CMK (cell line): Measurements from ENCODE around the genes NEU4, PDCD1 and FAM240C.

GRCh38 chr2:241767842-241769005 lies 8.4 kb upstream of the GAL3ST2 start:
- RRBS, result 94% methylated on average over 7 of the region's 53 CpGs

DNA sequence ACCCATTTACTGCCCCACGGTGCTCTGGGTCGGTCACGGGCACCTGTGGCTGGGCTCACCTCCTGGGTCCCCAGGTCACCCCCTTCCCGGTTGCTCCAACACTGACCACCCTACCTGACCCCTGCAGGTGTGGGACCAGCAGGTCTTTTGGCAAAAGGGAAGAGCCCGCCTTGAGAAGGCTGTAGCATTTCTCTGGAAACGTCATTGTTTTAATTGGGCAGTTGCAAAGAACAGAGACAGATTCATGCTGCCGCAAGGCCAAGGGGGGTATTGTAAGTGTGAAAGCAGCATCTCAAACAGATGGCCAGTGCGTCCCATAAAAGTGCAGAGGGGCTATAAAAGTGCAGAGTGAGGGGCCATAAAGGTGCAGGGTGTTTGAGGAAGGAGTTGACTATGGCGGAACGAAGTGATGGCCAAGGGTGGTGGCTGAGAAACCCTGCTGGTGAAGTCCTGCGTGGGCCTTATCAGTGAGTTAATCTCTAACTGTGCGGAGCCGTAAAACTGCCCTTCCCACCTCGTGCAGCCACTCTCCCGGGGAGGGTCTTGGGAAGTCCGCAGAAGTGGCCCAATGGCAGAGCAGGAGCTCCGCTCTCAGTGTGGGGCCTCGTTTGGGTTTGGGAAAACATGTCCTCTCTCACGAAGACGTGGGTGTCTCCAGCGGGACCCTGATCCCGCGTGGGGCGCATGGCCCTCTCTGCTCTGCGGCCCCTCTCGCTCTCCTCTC lies 13.7 kb upstream of the NEU4 start:
- RRBS, result no CpG with 5 or more reads among the region's 26 CpGs

GRCh38 chr2:241808603-241809377 lies at the start of gene NEU4:
NEU4 (plus strand) TSS chr2:241809193.
- RRBS, result no CpG with 5 or more reads among the region's 33 CpGs

- RRBS, result no CpG with 5 or more reads among the region's 13 CpGs
Measured at GRCh38 chr2:241854697-241855282, 3.9 kb downstream of the PDCD1 start.

DNA sequence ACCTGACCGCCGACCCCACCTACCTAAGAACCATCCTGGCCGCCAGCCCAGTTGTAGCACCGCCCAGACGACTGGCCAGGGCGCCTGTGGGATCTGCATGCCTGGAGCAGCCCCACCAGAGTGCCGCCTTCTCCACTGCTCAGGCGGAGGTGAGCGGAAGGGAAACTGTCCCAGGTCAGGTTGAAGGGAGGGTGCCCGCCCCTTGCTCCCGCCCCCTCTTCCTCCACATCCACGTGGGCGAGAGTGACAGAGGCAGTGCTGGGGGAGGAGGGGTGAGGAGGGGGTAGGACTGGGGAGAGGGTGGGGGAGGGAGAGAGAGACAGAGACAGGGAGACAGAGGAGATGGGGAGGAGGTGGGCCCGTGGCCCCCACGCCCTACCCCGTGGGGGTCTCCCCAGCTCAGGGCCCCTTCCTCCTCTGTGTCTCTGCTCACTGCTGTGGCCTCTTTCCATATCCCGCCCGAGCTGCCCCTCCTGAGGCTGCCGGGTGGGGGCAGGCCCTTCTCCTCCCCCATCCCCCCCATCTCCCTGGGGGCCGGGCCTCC lies at the start of gene PDCD1:
TSS of gene PDCD1 (minus strand) at position 155 of the 544 bp plus-strand sequence.
- RRBS, result 30% methylated on average over 2 of the region's 20 CpGs

DNA sequence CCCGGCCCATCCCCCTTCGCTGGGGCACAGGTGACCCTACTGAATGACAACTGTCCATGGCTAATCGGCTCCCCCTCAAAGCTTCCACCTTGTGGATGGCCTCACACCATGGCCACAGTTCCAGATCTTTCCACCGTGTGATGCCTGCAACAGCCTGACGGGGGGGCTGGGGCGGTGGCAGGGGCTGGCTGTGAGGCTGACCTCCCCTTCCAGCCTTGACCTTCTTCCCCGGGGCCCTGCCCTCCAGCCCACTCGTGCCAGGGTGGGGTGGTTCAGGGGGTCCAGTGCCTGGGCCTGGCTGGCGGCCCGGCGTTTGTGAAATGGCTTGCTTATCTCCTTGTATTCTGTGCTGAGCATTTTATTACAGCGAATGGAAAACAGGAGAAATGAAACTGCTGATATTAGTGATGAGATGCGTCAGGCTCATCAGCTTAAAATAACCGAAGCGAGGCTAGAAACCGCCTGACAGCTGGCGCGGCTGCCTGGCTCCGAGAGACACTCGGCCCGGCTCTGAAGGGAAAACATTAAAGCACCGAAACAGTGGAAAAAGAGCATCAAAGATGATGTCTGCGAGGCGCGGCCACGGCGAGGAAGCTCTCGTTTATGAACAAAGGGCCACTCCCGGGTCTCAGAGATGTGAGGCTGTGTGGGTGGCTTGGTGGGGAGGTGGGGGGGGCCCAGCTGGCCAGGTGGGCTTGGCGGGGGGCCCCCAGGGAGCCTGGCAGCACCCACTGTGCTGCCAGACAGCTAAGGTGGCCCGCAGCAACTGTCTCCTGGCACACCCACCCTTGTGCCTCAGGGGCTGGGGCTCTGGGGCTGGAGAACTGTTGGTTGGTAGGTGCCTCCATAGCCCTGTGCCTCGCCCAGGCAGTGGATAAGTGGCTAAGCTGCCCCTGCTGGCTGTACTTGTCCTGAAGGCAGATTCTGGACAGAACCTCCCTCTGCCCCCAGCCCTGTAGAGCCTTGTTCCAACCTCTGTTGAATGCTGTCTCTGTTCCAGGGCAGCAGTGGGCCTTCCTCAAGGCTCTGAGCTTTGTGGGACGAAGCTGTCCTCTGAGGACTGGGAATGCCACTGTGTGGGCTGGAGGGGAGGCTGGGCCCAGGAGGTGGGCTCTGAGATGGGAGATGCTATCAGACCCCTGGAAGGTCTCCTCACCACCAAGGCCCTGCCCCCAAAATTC lies 1.1 kb upstream of the PDCD1 start:
- RRBS, result 31% methylated on average over 7 of the region's 33 CpGs

DNA sequence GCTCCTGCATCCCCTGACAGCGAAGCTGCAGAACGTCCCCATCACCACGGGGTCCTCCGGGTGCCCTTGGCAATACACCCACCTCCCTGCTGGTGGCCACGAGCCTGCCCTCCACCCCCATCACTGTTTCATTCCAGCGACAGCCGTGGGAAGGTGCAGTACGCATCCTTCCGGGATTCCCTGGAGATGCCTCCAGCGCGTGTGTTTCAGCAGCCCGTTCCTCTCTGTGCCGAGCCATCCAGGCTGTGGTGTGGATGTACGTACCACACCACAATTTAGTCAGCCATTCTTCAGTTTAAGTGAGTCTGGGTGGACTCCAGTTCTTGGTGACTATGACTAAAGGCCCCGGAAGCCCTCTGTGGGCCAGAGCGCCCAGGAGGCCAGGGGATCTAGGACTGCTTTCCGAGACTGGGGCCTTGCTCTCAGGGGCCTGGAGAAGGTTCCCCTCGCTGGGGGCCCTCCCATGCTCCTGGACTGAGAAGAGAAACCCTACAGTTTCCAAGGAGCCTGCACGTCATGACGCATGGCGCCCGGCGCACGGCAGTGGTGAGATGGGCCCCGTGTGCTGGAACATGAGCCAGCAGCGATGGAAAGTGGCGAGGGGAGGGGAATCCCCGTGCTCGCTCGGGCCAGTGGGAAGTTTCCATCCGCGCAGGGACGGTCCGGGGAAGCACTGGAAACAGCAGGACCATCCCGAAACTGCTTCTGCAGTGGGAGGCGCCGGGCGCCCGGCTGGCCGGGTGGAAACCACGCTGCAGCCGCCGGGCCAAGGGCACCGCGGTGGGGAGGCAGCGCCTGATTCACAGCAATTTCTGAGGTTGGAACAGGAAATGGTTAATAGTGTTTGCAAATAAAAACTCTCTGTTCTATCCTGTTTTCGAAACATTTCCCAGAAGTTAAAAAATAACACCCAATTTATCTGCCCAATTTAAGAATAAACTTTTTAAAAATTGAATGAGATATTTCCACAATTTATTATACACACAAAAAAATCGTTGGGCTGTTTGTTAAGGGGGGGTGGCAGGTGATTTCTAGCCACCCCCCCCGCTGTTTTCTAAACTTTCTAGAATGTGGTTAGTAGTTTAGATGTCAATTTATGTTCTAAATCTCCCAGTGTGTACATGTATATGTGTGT lies 4.8 kb upstream of the PDCD1 start:
- RRBS, result 71% methylated on average over 9 of the region's 49 CpGs

GRCh38 chr2:241885895-241886714 lies 14.2 kb downstream of the FAM240C start:
- RRBS, result no CpG with 5 or more reads among the region's 19 CpGs

- RRBS, result no CpG with 5 or more reads among the region's 28 CpGs
Measured at GRCh38 chr2:241900145-241900865, at the start of gene FAM240C. FAM240C (minus strand) TSS chr2:241900464.

DNA sequence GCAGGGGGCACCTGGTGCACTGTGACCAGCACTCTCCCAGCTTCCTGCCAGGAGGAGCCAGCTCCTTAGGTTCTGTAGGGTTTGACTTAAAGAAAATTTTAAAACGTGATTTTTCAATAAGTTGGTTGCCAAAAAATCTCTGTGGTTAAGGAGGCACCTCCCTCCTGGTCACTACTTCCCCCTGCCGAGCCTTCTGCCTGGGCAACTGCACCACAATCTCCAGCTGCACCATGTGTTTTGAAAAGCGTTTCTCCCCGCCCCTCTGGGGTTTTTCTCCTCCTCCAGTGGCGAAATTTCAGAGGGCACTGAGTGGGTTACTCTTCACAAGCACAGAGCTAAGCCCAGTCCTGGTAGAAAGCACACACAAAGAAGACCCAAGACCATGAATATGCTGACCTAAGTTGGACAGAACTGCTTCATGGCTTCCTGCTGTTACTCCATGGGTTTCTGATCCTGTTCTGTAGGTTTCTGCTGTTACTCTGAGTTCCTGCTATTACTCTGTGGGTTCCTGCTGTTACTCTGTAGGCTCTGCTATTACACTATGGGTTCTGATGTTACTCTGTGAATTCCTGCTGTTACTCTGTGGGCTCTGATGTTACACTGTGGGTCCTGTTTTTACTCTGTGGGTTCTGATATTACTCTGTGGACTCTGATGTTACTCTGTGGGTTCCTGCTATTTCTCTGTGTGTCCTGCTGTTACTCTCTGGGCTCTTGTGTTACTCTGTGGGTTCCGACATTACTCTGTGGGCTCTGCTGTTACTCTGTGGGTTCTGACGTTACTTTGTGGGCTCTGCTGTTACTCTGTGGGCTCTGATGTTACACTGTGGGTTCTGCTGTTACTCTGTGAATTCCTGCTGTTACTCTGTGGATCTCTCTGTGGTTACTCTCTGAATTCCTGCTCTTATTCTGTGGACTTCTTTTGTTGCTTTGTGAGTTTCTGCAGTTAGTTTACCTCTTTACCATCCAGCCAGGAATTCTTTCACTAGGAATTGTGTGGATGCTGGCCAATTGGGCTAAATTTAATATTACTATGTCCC lies 185.9 kb upstream of the FAM240C start:
- RRBS, result no CpG with 5 or more reads among the region's 7 CpGs